Measurements from ENCODE around the genes PHF13 and PER3.

- RRBS = no CpG with 5 or more reads among the region's 7 CpGs
Measured at GRCh38 chr1:6012503-6012933, 20.3 kb upstream of the NPHP4 start.

DNA sequence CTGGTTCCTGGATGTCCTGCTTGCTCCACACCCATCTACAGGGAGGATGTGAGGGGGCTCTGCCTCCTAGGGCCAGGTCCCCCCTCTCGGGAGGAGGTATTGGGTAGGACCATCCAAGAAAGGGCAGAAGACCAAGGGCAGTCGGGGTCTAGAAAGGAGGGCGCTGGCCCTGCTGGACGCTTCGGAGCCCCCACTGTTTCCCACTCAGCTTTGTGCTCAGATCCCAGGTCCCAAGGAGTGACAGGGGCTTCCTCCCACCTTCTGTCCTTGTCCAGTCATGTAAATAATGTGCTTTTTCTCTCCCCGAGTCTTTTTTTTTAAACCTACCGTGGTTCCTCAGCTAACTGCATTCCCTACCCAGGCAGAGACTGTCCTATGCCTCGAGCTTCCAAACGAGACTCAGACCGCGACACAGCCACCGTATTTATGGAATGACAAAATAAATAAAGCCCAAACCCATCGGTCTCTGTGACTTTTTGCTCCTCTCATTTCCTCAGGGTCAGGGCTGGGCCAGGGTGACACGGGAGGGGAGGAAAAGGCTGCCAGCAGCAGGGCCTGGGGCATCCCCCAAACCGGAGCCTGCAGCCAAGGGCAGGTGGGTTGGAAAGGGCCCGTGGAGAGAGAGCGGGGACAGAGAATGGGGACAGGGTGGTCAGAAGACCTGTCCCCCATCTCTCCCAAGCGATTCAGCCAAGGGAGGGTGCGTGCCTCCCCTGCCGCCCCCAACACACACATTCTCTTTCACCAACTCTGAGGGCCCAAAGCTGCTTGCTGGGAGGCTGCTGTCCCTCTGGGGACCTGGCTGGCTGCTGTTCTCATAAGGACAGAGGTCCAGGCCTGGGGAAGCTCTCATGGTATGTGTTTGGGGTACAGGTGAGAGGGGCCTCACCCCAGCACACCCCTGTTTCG lies 55.3 kb downstream of the KCNAB2 start:
- RRBS = no CpG with 5 or more reads among the region's 21 CpGs

- RRBS = no CpG with 5 or more reads among the region's 11 CpGs
Measured at GRCh38 chr1:6183032-6183504, 2.9 kb upstream of the CHD5 start.

GRCh38 chr1:6183868-6185019 lies 4.1 kb upstream of the CHD5 start:
- RRBS = no CpG with 5 or more reads among the region's 19 CpGs

- RRBS = 0% methylated on average over 2 of the region's 13 CpGs
Measured at GRCh38 chr1:6240172-6240993, 3.6 kb upstream of the HES3 start.

DNA sequence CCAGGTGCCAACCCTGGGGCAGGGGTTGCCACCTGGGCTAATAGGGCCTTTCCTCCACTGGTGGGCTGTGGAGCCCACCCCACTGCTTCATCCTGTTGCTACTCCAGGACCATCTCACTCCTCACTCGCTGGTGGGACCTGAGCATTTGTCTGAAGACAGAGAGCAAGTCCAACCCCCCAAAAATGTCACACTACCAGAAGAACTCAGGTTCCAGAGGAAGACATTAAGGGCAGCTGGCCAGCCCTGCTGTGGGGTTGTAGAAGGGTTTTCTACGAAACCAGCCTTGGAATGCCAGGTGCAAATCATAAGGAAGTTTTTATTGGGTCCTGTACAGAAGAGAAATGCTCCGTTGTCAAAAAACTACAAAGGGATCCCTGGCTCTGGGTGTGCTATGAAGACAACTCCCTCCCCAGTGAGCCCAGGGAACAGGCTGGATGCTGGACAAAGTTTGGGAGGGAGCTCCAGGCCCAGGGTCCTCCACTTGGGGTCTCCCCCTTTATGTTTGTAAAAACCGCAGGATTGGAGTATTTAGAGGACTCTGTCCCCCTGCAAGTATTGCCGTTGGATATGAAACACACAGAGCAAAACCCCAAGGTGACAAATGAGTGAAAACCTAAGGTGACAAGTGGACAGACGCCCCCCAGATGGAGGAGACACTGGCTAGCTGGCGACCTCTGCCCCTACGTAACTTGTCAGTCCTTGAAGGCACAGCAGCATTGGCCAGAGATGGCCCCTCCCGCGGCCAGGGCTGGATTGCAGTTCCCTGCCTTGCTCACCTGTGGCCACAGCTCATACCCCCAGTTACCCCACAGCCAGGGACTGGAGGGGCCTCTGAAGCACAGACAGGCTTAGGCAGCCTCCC lies 3.3 kb downstream of the HES3 start:
- RRBS = no CpG with 5 or more reads among the region's 10 CpGs

GRCh38 chr1:6282702-6283059 lies 21.8 kb upstream of the GPR153 start:
- RRBS = no CpG with 5 or more reads among the region's 7 CpGs

DNA sequence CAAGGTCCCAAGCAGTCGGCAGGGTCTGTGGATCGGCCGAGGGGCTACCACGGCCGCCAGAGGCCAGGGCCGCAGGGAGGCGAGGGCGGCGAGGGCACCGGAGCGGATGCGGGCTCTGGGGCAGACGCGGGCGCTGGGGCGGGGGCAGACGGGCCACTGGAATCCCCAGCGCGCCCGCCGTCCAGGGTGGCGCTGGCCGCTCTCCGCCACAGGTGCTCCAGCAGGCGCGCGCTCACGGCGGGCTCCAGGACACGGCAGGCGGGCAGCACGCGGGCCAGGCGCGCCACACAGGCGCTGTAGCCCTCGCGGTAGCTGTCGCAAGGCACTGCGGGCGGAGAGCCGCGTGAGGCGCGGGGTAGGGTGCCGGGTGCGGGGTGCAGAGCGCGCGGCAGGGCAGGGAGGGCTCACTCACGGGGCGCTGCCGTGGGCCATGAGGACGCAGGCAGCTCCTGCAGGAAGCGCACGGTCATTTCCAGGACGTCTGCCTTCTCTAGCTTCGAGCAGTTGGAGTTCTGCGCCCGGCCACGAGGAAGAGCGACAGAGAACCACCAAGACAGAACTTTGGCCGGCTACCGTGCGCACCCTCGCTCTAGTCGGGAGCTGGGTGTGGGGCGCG lies 782 bp downstream of the HES2 start:
- RRBS = no CpG with 5 or more reads among the region's 69 CpGs

DNA sequence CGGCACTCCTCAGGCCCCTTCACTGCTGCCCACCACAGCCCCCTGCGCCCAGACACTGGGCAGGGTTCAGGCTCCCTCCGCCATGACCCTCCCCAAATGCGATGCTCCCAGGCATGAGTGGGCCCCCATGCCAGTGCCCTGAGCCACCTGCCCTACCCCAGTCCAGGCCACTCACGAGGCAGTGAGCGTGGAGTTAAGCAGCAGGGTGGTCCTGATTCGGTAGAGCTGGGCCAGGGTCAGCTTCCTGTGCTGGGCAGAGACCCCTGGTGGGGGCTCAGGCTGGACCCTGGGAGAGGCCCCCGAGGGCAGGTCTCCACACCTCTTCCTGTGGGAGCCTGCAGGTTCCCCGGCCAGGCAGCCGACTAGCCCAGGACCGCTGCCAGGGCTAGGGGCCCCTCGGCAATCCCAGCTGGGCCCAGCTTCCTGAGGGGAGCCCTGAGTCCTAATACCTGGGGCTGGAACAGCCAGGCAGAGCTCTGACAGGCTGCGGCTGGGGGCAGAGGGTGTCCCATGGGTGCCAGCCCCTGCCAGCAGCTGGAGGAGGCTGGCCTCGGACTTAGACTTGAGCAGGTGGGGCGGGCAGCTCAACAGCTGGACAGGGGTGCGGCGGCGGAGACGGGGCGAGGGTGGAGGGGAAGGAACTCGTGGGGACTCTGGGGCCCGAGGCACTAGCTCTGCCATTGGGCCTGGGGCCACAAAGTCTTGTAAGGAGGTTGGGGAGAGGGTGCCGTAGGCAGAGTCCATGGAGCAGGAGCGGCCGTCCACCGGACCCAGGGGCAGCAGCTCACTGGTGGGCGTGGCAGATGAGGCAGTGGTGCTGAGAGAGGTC lies 1.9 kb upstream of the TNFRSF25 start:
- RRBS = no CpG with 5 or more reads among the region's 27 CpGs

GRCh38 chr1:6495148-6495634 lies 3.7 kb upstream of the PLEKHG5 start:
- RRBS = 100% methylated on average over 1 of the region's 12 CpGs

DNA sequence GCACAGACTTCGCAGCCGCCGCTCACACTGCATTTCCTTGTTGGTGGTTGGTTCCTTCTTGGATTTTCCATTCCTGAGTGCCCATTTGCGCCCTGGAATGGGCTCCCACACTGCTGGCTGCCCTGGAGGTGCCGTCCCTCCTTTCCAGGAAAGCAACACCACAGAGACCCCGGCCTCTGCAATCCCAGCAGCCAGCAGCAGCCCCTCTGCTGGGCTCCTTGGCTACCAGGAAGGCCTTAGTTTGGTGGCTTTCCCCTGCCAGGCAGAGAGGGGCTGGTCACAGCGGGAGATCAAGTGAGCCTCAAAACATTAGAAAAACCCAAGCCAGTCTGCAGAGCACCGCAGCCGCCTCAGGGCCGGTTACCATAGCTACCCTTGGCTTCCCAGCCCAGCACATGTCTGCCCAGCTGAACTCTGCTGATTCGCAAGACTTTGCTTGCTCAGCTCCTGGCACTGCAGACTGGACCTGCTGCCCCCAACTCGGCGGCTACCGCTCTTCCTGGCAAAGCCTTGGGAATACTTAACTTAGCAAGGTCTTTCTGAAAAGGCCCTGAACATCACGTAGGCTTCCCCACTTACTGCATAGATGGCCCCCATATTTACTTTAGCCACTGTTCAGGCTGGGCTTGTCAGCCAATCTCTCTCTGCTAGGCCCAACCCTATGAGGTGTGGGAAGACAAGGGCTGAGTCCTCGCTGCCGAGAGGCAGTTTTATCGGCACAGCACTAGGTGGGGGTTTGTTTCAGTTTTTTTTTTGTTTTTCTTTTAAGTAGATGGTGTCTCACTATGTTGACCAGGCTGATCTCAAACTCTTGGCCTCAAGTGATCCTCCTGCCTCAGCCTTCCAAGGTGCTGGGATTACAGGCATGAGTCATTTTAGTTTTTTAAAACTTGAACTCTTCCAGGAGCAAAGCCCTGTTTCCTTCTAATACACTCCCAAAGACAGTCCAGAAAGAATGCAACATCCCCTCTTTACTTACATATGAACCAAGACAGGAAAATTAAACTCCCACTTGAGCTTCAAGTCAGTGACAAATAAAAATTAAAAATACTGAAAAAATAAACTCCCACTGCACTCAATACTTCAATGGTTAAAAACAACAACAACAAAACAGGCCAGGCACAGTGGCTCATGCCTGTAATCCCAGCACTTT lies 28.7 kb upstream of the PLEKHG5 start:
- RRBS = no CpG with 5 or more reads among the region's 18 CpGs

- RRBS = no CpG with 5 or more reads among the region's 26 CpGs
Measured at GRCh38 chr1:6584108-6585341, 4.7 kb downstream of the ZBTB48 start.

DNA sequence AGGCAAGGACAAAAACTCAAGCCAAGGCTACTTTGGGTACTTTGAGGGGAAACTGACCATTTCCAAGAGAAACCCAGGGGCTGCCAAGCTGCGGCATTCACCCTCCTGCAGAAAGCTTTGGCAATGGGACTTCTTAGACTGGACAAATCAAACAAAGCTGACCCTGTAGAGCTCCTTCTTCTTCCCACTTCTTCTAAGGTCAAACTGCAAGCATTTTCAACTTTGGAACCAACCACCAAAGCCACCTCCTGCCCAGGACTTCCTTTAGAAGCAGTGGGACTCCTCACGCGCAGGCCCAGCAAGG lies 10.4 kb downstream of the KLHL21 start:
- RRBS = no CpG with 5 or more reads among the region's 3 CpGs

DNA sequence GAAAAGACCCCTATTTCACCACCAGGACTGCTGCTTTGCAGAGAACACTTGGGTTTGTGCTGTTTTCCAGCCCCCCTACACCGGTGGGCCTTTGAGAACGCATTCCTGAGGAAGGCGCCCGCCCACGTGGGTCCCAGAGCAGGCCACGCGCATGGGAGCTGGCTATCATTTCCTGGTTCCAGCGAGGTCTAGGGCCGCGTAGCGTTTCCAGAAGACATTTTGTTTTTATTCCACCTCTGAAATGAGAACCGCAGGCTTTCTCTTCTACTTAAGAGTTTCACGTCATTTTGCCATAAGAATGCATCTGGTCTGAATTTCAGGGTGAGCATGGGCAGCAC lies 1.2 kb upstream of the KLHL21 start:
- RRBS = no CpG with 5 or more reads among the region's 13 CpGs

GRCh38 chr1:6605327-6605567 lies 2.6 kb upstream of the KLHL21 start:
- RRBS = no CpG with 5 or more reads among the region's 4 CpGs

- RRBS = 2% methylated on average over 84 of the region's 120 CpGs
Measured at GRCh38 chr1:6613633-6614582, at the start of gene PHF13. TSS of gene PHF13 (plus strand) at chr1:6613731.

DNA sequence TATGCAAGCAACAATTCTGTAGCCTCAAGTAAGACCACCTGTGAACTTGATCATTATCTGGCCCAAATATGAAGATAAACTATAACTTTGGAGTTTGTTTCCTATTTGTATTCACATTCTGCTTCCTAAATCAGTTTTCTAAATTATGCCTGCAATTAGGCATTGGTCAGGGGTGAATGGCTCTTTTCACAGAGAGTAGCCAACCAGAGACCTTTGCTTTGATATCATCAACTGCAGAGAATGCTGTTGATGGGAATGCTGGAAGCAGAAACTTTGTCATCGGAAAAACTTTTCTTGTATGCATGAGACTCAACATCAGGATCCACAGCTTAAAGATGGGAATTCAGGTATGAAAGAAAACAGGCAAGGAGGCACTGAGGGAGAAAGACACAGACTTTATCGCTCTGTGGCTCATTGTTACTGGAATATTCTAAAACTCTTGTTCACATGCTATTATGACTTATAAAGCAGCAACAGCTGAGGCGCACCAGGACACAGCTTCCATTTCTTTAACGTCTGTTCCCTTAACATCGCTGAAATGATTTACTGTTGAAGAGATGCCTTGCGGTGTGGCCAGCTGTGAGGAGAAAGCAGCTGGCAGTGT lies 3.4 kb upstream of the PER3 start:
- RRBS = no CpG with 5 or more reads among the region's 6 CpGs

DNA sequence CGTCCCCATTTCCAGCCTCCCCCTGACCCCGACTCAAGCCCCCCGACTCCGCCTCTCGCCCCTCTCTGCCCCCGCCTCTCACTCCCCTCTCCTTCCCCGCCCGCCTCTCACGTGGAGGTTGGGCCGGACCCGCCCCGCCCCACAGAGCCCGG lies 456 bp upstream of the PER3 start:
- RRBS = 5% methylated on average over 1 of the region's 13 CpGs

GRCh38 chr1:7783911-7784993 lies at the start of gene PER3:
TSS of gene PER3 (plus strand) at chr1:7784291.
- RRBS = 3% methylated on average over 89 of the region's 129 CpGs

GRCh38 chr1:7853259-7853558 lies 344 bp upstream of the UTS2 start:
- RRBS = no CpG with 5 or more reads among the region's 5 CpGs